Esophagus muscularis mucosa (tissue), 4 donors: Measurements from ENCODE around the gene FYTTD1.

GRCh38 chr3:197572884-197573753, 17.4 kb upstream of the BDH1 start:
- PRO-cap: no peak
- RAMPAGE, long total RNA, 4 experiments: no peak in any of the 4 experiments

- PRO-cap: no peak
- RAMPAGE, long total RNA, 4 experiments: no peak in any of the 4 experiments
Observed at GRCh38 chr3:197592400-197593193, 36.8 kb upstream of the BDH1 start.

- PRO-cap: no peak
- RAMPAGE, long total RNA, 4 experiments: no peak in any of the 4 experiments
Observed at GRCh38 chr3:197593722-197594023, 37.9 kb upstream of the BDH1 start.

DNA sequence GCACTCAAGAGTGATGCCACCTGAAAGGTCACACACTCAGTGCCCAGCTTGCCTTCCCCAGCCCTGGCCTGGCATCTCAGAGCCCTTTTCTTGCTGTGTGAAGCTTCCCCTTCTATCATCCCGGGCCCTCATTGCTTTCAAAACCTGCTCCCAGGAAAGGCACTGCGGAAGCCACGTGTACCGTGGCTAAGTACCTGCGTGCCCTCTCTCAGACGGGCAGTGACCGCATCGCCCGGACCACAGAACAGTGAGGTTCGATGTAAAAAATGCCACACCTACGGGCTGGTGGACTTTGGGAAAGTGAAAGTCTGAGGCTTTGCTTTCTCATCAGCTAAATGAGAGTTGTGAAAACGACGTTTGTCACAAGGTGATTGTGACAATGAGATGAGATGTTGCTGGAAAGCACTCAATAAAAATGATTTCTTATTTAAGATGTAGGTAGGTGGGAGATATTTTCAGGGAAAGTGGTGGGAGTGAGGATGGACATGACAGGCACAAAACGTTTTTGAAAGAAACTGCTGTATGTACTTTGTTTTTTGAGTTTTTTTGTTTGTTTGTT, 48.4 kb upstream of the BDH1 start:
- PRO-cap: no peak
- RAMPAGE, long total RNA, 4 experiments: no peak in any of the 4 experiments

DNA sequence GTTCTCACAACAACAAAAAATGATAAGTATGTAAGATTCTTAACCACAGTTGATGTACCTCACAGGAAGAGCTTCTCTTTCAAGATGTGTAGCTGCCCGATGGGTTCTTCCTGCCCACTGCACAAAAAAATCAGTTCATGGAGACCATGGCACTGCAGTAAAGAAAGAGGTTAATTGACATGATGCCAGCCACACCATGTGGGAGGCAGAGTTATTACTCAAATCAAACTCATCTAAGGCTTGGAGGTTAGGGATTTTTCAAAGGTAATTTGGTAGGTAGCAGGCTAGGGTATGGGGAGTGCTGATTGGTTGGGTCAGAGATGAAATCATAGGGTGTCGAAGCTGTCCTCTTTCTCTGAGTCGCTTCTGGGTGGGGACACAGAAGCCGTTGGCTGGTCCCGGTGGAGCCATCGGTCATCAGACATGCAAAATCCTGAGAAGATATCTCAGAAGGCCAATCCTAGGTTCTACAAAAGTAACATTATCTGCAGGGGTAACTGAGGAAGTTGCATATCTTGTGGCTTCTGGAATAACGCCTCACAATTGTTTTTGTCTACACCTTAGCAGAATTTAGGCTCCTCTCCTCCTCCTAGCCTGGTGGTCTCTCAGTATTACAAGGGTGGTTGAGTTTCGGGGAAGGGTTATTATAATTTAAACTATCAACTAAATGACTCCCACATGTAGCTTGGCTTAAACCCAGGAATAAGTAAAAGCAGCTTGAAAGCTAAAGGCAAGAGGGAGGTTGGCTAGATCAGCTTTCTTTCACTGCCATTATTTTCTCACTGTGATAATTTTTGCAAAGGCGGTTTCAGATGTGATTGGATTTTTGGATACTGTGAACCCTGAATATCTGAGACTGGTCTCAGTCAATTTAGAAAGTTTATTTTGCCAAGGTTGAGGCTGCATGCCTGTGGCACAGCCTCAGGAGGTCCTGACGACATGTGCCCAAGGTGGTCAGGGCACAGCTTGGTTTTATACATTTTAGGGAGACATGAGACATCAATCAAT, 57.7 kb upstream of the BDH1 start:
- PRO-cap: no peak
- RAMPAGE, long total RNA, 4 experiments: no peak in any of the 4 experiments

GRCh38 chr3:197654774-197655310, 81.9 kb downstream of the RUBCN start:
- PRO-cap: no peak
- RAMPAGE, long total RNA, 4 experiments: no peak in any of the 4 experiments

DNA sequence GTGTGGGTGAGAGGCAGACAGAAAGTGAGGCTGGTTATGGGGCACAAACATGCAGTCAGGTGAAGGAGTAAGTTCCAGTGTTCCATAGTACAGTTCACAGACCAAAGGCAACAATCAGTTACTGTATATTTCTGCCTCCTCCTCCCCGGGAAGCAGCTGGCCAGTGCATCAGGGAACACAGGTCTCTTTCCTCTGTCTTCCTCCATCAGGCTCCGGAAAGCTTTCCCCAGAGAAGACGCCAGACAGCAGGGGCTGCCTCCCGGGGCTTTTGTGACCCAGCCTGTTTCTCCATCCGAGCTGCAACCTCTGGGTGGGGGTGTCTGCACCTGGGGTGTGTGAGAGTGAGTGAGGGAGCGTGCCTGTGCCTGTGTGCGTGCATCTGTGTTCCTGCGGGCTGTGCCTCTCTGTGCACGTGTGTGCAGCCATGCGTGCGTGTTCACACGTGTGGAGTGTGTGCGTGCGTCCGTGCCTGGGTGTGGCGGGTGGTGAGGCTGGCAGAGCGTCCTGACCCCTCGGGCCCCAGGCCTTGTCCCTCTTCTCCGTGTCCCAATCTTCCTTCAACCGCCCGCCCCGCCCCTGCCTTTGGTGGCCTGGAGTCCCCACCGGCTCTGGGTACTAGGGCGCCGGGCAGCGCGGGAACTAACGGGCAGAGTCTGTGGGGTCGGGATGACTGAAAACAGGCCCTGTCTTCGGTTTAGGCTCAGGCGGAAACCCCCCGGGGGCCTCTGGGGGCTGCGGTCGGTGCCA, 72.1 kb downstream of the RUBCN start:
- PRO-cap: no peak
- RAMPAGE, long total RNA, 4 experiments: no peak in any of the 4 experiments

DNA sequence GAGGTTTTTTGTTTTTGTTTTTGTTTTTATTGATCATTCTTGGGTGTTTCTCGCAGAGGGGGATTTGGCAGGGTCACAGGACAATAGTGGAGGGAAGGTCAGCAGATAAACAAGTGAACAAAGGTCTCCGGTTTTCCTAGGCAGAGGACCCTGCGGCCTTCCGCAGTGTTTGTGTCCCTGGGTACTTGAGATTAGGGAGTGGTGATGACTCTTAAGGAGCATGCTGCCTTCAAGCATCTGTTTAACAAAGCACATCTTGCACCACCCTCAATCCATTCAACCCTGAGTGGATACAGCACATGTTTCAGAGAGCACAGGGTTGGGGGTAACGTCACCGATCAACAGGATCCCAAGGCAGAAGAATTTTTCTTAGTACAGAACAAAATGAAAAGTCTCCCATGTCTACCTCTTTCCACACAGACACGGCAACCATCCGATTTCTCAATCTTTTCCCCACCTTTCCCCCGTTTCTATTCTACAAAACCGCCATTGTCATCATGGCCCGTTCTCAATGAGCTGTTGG, 5.7 kb downstream of the RUBCN start:
- PRO-cap: no peak
- RAMPAGE, long total RNA, 4 experiments: no peak in any of the 4 experiments

DNA sequence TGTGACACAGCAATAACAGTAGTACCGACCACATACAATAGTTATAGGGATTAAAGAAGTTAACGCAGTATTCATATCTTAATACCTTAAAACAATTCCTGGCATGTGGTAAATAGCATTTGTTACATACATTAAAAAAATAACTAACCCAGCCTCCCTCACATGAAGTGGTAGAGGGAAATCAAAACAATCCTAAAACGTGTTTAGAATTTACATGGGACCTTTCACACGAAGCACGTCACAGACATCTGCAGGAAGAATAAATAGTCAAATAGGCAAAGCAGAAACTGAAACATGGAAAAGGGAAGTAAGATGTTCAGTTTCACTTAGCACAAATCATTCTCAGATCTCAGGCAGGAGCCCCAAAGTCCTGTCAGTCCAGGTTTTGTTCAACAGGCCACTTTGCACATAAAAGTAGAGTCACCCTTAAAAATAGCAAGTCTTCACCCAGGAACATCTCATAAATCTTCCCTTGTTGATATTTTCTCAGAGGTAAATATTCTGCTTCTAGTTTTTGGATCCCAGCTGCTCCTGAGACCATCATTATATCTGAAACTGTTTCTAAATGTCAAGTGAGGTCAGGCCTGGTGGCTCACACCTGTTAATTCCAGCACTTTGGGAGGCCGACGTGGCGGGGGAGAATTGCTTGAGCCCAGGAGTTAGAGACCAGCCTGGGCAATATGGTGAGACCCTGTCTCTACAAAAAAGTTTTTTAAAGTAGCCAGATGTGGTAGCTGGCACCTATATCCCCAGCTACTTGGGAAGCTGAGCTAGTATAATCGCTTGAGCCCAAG, 2.0 kb downstream of the RUBCN start:
- PRO-cap: no peak
- RAMPAGE, long total RNA, 4 experiments: no peak in any of the 4 experiments

- PRO-cap: bidirectional peak, plus-strand start at chr3:197749883, minus-strand start at chr3:197749741; unidirectional peak, plus-strand start at chr3:197750167; unidirectional peak, plus-strand start at chr3:197750247
- RAMPAGE, long total RNA, 4 experiments: start-site peak on the plus strand in 4 of 4 experiments, at chr3:197749858-197749956 at its widest, 2,320 to 5,546 reads per replicate
Observed at GRCh38 chr3:197749598-197750549, at the start of gene FYTTD1. Gene FYTTD1 (plus strand): TSS chr3:197749883.

- PRO-cap: no peak
- RAMPAGE, long total RNA, 4 experiments: no peak in any of the 4 experiments
Observed at GRCh38 chr3:197773901-197774664, 17.0 kb upstream of the LRCH3 start.

DNA sequence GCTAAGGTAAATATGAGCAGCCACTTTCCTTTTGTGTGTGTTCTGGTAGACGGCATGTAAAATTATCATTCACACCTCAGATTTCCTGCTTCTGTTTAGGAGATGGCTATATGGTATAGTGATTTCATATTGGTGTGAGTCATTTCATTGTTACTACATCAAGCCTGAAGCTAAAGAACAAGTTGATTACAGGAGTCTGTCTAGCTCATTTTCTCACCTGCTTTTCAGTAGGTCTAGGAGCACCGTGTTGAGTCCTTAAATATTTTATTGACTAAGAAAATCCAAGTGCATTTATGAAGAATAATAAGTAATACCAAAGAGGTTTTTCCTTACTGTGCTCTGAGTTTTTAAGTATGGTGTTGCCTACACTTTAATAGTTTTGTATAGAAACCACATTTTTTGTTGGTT, 2.3 kb downstream of the LRCH3 start:
- PRO-cap: unidirectional peak, minus-strand start at position 64 of the sequence
- RAMPAGE, long total RNA, 4 experiments: no peak in any of the 4 experiments

- PRO-cap: no peak
- RAMPAGE, long total RNA, 4 experiments: no peak in any of the 4 experiments
Observed at GRCh38 chr3:197830717-197831133, 39.7 kb downstream of the LRCH3 start.

DNA sequence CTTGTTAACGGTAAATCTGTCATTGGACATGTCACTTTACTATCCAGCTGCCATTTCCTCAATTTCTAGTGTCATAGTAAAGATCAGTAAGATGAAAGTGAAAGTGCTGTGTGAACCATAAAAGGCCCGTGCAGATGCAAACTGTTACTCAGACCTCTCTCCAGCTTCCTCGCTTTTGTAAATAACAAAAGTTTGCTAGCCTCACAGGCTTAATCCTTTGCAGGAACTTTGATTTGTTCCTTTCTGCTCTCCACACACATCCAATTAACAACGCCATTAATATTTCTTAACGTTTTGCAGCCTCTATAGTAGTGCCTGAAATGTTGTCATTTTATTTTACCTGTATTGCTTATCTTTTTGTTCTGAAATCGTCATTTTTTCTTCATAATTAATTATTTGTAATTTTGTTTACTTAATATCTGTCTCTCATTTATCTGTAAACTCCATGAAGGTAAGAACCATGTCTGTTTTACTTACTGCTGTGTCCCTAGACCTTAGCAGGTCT, 57.2 kb downstream of the LRCH3 start:
- PRO-cap: no peak
- RAMPAGE, long total RNA, 4 experiments: no peak in any of the 4 experiments

GRCh38 chr3:197855509-197856243, 64.6 kb downstream of the LRCH3 start:
- PRO-cap: no peak
- RAMPAGE, long total RNA, 4 experiments: no peak in any of the 4 experiments

DNA sequence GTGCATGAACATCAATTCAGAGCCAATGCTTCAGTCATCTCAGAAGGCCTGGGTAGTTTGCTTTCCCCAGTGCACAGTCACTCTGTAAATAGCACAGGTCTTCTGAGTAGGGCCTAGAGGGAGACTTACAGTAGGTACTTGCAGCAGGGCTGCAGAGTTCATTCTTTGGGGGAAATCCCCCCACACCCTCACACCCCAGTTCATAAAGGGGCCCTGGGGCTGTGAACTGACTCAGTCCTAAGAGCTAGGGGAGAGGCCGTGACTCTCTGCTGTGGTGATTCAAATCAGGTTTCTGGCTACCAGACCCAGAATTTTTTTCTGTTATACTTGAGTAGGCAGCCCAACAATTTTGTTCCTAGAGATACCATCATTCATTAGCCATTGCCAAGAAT, 43.4 kb upstream of the RPL35A start:
- PRO-cap: no peak
- RAMPAGE, long total RNA, 4 experiments: no peak in any of the 4 experiments

DNA sequence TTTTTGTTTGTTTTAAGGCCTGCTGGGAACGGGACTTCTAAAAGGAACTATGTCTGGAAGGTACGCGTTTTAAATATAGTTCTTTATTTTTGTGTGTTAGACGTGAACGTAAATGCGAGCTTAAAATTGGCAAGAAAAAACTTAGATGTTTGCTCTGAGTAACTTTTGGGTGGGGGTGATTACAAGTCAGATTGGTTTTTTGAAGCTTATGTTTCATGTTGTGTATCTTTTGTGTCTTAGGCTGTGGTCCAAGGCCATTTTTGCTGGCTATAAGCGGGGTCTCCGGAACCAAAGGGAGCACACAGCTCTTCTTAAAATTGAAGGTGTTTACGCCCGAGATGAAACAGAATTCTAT, 906 bp downstream of the RPL35A start:
- PRO-cap: no peak
- RAMPAGE, long total RNA, 4 experiments: no peak in any of the 4 experiments

GRCh38 chr3:198032480-198032886, 72.5 kb downstream of the LMLN start:
- PRO-cap: no peak
- RAMPAGE, long total RNA, 4 experiments: no peak in any of the 4 experiments

GRCh38 chr3:198038421-198038862, 78.4 kb downstream of the LMLN start:
- PRO-cap: no peak
- RAMPAGE, long total RNA, 4 experiments: no peak in any of the 4 experiments

DNA sequence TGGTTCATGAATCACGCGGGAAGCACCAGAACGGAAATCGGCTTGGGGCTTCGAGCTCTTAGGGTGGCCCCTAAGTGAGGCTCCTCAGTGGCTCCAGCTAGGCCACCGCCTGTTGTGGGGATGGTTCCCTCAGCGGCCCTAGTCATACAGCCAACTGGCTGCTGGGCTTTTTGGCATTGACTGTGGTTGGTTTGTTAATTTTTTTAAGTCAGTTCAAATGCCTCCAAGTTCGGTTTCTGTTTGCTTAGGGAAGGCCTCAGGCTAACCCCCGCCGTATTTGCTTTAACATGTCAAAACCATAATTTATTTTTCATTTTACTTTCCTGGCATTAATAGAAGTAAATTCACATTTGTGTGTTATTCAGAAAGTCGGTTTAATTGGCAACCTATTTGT, 198.1 kb downstream of the LMLN start:
- PRO-cap: no peak
- RAMPAGE, long total RNA, 4 experiments: no peak in any of the 4 experiments